ENCODE measurements around a stretch of chr20.

GRCh38 chr20:31570207-31570832 is 23.1 kb downstream of the MCTS2 start:
- RRBS: no CpG with 5 or more reads among the region's 6 CpGs

GRCh38 chr20:31602683-31603250 is 2.3 kb upstream of the ID1 start:
- RRBS: no CpG with 5 or more reads among the region's 10 CpGs

DNA sequence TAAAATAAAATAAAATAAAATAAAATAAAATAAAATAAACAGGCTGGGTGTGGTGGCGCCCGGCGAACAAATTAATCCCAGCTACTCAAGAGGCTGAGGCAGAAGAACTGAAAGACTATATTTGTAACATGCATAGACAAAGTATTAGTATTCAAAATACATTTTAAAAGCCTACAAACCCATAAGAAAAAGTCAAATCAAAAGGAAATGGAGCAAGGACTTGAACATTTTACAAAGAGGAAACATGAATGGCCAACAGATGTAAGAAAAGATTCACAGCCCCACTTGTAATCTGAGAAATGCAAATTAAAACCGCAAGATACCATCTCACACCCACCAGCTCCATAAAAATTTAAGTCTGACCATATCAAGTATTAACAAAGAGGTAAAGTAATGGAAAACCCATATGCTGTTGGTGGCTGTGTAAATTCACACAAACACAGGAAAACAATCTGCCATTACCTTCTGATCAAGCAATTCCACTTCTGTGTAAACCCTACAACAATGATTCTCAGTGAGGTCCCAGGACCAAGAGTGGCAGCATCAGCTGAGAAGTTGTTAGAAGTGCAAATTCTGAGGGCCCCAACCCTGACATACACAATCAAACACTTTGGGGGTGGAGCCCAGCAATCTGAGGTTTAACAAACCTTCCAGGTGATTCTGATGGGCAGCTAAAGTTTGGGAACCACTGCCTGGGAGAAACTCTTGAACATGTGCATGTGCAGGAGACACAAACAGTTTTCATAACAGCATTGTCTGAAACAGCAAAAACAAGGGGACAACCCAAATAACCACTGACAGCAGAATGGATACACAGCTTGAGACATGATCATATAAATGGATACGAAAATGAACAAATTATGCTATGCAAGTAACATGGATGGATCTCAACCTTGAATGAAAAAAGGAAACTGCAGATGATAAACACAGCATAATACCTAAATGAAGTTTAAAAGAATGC is 30.9 kb downstream of the BCL2L1 start:
- RRBS: no CpG with 5 or more reads among the region's 5 CpGs

DNA sequence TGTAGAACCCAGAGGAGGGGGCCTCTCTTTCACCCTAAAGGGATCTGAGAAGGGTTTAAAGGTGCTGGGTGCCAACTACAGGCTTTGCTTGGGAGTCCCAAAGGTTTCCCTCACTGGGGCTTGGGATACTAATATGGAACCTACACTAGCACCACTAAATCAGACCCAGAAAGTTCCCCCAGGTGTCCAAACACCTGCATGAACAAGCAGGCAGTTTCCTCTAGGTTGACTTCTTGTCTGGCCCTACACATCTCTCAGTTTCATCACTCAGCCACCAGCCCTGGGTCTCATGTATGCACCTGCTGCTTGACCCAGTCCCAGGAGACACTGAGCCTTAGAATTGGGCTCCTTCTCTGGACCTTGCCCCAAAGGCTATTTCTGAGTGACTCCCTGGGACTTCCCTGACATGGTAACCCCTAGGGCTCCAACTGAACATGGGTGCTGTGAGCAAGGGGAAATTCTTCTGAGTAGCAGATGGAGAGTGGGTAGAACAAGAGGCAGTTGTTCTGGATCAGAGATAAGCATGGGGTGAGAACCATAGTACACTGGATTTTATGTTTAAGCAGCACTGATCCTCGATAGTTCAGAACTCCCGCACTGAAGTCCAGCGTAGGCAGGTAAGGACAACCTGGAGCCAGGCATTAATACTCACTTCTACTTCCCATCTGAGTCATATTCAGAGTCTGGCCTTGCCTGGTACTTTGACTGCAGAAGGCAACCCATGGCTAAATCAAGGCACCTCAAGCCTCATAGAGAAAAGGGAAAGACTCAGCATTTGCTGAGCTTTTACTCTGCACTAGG is 16.8 kb downstream of the BCL2L1 start:
- RRBS: no CpG with 5 or more reads among the region's 3 CpGs

DNA sequence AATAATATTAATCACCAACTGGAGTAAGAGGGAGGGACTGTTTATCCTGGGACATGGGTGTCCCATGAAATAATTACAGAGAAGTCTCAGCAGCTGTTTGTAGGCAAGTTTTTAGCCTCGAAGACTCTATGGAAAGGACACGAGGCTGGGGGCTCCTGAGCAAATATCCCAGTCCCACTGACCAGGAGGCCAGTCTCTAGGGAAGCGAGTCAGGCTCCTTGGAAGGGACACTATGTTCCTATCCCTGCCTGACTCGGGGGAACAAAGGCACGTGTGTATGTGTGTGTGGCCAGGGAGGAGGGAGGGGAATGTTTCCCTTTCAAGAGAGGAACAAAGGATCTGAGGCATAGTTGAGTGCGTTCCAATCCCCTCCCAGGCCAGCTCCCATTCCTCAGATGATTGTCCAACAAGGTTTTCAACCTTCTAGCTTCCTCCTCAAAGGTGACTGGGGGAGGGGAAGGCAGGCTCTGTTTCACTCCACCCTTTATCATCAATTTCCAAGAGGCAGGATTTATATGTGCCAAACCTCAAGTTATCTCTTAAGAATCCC is 10.1 kb downstream of the BCL2L1 start:
- RRBS: no CpG with 5 or more reads among the region's 6 CpGs

- RRBS: no CpG with 5 or more reads among the region's 5 CpGs
These were observed 24.6 kb downstream of the TTLL9 start for GRCh38 chr20:31894908-31895514.

DNA sequence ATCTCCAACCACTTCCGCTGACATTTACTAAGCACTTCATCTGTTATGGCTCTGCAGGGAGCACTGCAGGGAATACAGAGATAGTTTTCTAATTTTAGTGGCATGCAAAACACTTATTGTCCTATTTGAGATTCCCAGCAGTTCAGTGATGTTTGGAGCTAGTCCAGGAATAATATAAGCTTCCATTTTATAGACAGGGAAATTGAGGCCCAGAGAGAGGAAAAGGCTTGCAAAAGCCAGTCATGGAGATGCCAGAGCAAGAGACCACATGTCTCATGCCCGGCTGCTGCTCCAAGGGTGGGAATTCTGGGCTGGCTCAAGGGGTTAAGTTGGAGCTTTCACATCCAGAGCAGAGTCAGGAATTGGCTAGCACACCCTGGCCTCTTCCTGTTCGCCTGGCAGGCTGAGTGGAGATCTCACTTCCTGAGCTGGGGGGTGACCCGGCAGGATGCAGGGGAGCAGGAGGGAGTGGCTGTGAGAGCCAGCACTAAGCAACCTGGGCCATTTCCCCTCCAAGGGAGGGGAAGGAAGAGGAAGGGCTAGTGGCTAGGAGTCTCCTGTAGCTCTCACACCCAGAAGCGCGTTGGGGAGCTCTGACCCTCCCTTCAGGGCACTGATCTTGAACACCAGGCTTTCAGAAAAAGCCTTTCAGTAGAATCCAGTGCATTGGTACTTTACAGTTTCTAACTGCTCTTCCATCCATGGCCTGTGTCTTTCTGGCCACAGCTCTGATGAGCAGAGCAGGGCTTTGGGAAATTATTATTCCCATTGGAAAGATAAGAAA is 2.5 kb upstream of the CCM2L start:
- RRBS: no CpG with 5 or more reads among the region's 6 CpGs

GRCh38 chr20:32030971-32031345 is 20.7 kb downstream of the CCM2L start:
- RRBS: 3% methylated on average over 12 of the region's 43 CpGs

- RRBS: 3% methylated on average over 3 of the region's 10 CpGs
These were observed 764 bp upstream of the HCK start for GRCh38 chr20:32051335-32051620.

DNA sequence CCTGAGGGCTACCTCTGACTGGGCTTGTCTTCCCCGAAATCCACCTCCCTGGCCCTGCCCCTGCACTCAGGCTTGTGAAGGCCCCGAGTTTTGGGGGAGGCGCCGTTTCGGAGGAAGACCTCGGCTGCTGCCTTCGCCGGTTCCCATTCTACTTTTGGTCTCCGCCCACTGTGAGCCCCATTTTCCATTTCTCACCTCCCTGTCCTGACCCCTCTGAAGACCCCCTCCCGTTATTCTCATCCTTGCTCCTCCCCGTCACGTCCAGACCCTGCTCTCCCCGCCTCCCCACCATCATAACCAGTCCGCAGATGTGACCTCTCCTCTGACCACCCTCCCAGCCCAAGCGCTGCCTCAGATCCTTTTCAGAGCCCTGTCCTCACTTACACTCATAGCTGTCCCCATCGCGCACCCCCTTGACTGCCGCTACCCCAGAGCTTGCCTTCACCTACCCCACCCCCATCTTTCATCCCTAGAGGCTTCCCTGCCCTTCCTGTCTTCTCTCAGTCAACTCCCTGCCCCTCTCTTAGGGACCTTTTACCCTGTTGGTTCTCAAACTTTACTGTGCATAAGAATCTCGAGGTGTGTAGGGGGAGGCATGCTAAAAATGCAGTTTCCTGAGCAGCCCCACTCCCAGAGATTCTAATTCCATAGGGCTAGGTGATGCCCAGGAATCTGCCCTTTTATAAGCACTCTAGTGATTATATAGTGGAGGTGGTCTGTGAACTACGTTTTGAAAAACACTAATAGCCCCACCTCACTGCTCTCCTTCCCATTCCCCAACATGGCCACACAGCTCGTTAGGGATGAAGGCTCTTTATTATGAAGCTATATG is 572 bp downstream of the TM9SF4 start:
- RRBS: no CpG with 5 or more reads among the region's 21 CpGs

GRCh38 chr20:32187970-32188617 is 19.4 kb downstream of the PLAGL2 start:
- RRBS: no CpG with 5 or more reads among the region's 6 CpGs

DNA sequence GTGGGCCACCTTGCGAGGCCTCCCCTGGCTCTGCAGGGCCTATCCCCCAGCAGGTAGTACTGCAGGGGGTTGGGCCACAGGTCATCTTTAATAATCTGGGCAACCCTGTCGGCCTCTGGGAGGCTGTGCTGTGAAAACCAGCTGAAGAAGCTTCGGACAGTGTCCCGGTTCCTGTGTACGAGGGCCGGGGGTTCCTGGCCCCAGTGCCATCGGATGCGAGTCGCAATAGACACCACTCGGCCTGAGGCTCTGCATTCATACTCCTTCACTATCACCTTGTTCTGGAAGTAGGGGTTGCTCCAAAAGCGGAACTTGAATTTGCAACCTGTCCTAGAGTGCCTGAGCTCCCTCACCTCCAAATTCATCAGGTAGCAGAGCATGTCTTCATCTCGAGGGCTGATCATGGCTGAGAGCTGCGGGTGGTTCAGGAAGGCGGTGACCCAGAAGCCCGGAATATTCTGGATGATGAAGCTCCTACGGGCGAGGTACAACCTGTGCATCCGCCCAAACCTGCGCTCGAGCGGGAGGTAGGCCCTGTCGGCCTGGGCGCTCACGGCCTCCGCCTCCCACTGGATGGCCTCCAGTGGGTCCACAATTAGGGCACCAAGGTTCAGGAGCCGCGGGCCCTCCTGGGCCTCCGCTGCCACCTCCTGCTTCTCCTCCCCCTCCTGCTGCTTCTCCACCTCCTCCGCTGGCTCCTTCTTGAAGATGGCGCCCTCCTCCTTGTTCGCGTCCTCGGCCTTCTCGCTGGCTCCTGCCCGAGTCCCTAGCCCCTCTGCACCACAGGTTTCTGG is 18.1 kb downstream of the PLAGL2 start:
- RRBS: no CpG with 5 or more reads among the region's 35 CpGs

- RRBS: no CpG with 5 or more reads among the region's 6 CpGs
These were observed 16.6 kb downstream of the PLAGL2 start for GRCh38 chr20:32190839-32191517.

DNA sequence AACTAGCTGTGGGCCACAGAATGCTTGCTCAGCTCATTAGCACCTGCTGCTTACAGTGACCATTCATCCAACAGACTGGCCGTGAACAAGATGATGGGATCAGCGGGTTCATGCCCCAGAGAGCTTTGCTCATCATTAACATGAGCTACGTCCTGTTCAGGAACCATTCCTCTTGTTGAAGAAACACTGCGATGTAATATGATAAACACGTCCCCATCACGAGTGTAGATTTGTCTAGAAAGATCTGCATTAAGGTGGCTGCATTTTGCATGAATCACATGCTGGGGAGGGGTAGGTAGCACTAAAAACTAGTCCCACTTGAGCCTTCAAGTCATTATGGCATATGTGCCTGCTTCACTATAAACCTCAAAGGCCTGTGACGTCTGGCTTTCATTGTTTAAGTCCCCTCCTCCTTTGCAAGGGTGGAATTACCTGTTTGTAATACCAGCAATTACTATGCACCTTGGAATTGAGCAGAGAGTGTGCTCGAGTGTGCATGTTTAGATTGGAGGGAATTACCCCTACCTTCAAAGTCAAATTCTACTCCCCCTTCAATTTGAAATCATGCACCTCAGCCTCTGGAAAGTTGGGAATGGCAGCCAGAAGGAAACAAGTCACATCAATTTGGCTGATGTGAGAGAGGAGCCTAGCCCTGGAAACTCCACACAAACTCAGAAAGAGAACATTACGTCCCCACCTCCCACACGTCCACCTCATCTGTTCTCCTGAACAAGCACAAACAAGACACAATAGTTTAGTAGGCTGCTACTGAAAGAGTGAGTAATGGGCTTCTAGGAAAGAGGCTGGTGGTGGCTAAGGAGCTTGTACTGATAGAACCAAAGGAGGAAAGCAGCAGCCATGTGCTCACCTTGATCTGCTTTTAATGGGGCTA is 3.7 kb downstream of the PLAGL2 start:
- RRBS: no CpG with 5 or more reads among the region's 10 CpGs

DNA sequence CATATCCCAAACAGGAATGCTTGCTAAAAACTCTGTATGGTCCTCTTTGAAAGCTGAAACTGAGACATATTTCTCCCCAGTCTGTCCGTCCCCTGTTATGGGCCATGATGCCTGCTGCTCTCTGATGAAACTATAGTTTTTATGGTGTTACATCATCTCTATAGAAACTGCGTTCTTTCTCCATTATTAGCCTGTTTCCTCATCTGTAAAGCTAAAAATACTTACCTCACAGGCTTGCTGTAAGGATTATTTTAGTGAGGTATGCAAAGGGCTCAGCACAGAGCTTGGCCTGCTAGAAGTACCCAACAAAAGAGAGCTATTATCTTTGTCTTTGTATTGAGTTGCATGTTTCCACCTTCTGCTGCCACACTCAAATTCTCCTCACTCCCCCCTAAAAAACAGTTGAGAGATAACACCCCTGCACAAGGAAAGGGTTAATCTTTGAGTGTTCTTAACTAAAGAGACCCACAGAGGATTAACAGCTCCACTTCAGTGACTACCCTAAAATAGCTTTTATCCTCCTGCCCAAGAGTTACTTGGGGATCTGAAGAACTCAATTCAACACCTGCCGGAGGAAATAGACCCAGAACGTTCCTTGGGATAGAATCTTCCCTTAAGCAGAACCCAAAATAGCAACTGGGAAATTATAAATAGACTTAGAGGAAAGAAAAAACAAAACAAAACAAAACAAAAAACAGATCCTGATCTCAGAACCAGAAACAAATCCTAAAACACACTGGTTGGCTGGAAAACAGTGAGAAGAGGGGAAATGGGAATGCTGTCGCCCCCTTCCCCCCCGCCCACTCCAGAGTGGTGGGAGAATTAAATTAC is 1.9 kb downstream of the PLAGL2 start:
- RRBS: no CpG with 5 or more reads among the region's 6 CpGs

DNA sequence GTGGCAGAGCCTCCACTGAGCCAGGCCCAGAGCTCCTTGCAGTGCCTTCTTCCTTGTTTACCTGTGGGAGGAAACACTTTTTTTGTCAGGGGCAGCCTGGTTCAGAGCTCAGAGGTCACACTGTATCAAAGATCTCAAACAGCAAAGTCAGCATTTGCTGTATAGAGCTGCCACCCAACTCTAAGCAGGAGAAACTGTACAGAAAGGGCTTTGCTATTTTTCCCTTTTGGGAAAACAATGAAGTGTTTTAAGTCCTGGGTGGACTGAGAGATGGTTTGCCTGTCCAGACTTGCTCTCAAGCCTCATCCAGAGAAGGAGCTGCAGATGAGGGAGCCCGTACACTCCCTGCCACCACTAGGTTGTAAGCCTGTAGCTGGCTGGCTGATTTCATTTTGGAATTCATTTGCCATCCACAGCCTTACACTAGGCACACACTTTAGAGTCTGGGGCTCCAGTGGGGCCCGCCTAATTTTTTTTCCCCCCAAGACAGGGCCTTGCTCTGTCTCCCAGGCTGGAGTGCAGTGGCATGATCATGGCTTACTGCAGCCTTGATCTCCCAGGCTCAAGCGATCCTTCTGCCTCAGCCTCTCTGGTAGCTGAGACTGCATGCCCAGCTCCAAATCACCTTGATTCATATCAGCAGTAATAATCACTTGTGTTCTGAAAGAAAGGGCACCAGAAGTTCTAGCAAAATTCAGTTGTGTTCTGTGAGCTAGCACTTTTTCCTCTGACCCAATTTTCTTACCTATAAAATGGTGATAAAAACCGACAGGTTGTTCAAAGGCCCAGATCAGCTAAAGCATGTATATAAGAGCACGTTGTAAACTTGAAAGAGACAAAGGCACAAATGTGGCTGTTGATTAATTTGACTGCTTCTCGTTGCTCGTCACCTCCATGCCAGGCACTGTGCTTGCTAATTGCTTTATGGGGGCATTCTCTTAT is 28.5 kb downstream of the POFUT1 start:
- RRBS: no CpG with 5 or more reads among the region's 7 CpGs

- RRBS: no CpG with 5 or more reads among the region's 4 CpGs
These were observed 8.3 kb downstream of the KIF3B start for GRCh38 chr20:32285525-32286346.

- RRBS: no CpG with 5 or more reads among the region's 7 CpGs
These were observed 38.7 kb downstream of the KIF3B start for GRCh38 chr20:32315961-32316658.

DNA sequence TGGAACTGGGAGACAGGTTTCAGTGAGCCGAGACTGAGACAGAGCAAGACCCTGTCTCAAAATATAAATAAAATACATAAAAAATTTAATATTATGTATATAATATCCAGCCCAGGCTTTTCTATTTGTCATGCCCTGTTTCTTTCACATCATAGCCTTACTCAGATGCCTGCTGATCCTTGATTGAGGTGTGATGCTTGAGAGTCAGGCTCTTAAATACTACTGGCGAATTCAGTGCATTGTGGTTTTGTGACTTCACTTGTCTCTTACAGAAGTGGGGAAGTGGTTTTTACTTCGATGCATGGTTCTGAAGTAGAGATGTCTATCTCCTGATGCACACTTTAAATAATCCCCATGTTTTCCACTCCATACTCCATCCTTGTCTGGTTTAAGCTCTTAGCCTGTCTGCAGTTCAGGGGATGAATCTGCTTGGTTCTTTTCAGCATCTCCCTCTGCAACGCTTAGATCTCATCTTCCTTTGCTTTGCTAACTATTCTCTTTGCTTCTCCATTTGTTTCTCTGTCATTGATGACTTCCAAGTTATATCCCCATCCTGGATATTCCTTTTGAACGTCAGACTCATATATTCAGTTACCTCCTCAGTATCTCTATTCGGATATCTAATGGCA is 29.2 kb downstream of the ASXL1 start:
- RRBS: no CpG with 5 or more reads among the region's 6 CpGs

DNA sequence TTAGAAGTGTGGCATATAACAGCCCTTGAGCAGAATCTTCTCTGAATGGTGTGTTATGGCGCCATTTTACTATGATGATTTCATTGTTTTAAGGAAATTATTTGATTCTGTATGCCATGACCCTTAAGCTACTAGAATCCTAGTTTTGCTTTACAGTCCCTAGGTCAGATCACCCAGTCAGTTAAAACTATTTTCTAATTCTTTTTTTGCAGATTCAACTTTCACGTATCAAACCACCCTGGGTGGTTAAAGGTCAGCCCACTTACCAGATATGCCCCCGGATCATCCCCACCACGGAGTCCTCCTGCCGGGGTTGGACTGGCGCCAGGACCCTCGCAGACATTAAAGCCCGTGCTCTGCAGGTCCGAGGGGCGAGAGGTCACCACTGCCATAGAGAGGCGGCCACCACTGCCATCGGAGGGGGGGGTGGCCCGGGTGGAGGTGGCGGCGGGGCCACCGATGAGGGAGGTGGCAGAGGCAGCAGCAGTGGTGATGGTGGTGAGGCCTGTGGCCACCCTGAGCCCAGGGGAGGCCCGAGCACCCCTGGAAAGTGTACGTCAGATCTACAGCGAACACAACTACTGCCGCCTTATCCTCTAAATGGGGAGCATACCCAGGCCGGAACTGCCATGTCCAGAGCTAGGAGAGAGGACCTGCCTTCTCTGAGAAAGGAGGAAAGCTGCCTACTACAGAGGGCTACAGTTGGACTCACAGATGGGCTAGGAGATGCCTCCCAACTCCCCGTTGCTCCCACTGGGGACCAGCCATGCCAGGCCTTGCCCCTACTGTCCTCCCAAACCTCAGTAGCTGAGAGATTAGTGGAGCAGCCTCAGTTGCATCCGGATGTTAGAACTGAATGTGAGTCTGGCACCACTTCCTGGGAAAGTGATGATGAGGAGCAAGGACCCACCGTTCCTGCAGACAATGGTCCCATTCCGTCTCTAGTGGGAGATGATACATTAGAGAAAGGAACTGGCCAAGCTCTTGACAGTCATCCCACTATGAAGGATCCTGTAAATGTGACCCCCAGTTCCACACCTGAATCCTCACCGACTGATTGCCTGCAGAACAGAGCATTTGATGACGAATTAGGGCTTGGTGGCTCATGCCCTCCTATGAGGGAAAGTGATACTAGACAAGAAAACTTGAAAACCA is 76.5 kb downstream of the ASXL1 start:
- RRBS: no CpG with 5 or more reads among the region's 27 CpGs

All from AG04449 (cell line).